Cardiac fibroblast (primary cell): ENCODE measurements around a stretch of chr16.

DNA sequence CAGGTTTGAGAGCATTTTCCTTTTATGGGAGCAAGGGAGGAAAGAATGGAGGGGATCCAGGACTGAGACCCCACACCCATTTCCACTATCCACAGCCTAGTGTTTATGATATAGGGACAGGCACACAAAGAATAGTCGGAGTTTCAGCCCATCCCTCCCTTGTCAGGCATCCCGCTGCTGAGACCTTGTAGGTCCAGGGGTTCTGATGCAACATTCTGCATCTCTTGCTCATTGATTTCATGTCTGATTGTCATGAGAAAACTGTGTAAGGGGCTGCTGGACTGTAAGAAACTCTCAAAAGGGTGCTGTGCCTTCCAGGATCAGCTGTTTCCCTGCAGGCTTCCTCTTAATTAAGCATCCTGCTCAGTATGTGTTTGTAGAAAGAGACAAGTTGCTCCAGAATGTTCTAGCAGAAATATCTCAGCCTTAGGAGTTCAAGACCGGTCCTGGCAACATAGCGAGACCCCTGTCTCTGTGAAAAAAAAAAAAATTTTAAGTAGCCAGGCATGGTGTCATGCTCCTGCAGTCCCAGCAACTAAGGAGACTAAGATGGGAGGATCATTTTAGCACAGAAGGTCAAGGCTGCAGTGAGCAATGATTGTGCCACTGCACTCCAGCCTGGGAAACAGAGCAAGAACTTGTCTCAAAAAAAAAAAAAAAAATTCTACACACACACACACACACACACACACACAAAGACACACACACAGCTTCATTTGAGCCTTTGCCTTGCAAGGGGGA, 5.2 kb upstream of the POLR3E start:
- RRBS = no CpG with 5 or more reads among the region's 4 CpGs

DNA sequence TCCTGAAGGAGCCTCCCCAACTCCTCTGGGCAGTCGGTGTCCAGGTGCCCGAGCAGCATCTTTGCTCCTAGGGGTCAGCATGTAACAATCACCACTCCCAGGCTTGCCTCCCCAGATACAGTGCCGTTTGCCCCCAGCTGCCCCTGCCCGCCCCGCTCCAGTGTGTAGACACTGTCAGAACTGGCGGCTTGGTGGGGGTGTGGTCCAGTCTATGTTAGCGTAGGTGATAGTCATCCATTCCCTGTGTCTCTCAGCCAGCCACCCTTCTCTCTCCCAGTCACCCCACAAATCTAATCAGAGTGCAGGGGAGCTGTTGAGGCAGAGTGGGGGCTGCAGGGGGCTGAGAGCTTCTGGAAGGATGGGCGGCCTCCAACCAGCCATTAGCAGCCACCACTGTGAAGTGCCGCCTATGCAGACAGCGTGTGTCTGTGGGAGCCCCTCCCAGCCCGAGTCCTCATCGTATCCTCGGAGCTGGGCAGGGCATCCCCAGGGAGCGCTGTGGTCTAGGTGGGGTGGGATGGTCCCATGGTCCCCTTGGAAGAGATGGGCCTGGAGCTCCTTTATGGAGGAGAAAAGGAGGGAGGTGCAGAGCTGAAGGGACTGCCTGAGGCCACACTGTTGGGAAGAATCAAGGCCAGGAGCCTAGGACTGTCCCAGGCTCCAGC, 26.5 kb downstream of the POLR3E start:
- RRBS = no CpG with 5 or more reads among the region's 14 CpGs

GRCh38 chr16:22346233-22347082, 28.0 kb downstream of the CDR2 start:
- RRBS = no CpG with 5 or more reads among the region's 12 CpGs

- RRBS = no CpG with 5 or more reads among the region's 47 CpGs
These were observed 23.6 kb downstream of the NPIPB5 start for GRCh38 chr16:22534045-22534976.

DNA sequence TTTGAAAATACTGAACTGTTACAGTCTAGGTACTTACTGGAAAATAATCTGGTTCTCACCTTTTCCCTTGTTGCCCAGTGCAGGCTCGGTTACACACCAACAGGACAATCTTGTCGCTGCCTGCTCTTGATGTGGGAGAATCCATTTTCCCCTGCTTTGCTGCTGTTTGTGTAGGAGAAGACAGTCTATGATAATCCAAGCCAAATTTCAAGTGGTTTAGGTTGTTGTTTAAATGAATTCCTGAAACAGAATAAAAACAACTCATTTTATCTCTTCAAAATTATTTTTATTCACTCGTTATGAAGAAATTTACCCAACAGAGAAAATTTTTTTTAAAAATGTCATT, 58.7 kb downstream of the USP31 start:
- RRBS = no CpG with 5 or more reads among the region's 3 CpGs

- RRBS = no CpG with 5 or more reads among the region's 5 CpGs
These were observed 28.1 kb downstream of the USP31 start for GRCh38 chr16:23121063-23121640.

DNA sequence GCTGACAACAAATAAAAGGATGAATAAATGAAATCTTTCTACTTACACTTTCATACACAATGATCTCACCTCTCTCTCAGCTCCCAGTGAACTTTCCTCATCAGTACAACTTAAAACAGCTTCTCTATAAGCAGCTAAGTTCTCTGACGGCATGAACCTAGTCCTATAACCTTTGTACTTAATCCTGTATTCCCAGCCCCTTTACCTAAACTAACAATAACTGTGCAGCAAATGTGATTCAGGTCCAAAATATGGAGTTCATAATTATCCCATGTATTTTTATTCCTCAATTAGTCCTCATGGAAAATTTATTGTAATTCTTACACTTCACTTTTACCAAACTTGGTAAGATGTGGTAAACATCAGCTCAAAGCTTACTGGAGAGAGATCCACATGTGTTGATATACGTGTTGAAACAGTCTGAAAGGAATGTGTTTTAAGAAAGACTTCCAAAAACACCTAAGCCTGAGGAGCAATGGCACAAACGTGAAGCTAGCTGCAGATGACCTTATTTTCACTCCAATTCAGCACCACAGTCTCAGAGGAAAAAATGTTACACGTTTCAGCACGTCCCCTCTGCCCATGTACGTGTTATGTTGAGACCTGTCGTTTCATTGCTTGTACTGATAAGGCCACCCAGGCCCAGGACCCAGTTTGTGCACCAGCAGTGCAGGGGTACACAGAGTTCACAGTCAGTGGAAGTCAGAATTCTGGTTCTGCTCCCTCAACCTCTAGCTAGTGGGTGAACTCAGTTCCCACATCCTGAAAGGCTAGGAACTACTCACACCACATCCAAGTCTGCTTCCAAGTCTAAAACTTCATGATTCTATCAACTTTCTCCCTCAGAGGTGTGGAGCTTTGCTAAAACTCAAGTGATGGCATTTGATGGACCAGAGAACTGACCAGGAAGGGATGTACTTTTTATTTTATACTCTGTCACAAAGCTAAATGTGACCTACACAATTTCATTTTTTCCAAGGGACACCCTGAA, 7.1 kb downstream of the USP31 start:
- RRBS = no CpG with 5 or more reads among the region's 7 CpGs

DNA sequence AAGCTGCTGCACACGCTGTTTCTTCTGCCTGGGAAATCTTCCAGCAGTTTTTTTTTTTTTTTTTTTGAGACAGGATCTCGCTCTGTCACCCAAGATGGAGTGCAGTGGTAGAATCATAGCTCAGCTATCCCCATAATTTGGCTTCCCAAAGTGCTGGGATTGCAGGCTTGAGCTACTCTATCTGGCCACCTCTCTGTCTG, 34.8 kb upstream of the SCNN1B start:
- RRBS = no CpG with 5 or more reads among the region's 2 CpGs

DNA sequence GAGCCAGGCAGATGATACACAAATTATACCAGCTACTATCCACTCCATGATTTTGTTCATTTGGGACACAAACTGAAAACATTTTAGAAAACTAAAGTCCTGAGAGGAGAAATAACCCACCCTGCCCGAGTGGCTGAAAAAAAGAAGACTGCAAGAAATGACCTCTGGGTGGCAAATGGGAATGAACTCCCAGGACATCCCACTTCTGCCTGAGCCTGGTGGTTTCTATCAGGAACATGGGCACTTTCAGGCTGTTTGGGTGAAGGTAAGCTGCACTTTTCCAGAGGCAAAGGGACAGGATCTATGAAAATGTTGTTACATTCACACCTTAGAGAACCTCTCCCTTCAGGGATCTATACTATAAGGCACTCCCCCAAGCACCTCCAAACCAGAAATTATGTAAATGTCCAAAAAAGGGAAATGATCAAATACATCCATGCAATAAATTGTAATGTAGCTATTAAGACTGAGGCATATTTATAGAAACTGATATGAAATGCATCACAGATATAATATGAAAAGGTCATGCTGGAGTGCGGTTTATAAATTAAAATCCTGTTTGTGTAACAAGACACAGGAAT, 23.2 kb upstream of the COG7 start:
- RRBS = no CpG with 5 or more reads among the region's 2 CpGs

DNA sequence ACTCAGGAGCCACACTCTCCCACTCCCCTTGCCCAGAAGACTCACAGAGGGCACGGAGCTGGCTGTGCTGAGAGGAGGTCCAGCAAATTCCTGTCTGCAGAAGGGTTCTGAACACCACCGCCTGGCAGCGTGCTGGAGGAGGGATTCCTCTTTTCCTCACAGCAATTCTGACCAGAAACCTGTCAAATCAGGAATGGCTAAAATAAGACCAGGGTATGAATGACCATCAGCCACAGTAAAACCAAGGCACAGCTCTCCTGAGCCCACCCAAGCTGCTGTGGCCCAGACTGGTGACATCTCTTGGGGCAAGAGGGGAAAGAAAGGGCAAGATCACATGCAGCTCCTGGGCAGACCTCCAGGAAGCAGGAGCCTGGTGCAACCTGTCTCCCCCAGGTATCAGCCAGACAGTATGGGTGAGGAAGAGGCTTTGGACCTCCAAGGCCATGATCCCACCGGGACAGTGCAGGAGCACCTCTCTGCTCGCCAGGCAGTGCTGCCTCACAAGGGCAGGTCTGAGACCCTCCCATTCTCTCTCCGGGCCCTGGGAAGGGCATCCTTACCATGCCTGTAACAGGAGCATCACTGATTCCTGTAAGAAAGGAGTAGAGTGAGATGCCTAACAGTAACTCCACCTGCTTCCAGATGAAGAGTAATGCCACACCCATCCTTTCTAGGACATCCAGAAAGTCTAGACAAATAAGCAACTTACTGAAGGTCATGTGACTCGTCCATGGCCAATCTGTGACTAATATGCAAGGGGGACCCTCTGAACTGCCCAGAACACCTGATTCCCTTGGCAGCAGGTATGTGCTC, 25.5 kb upstream of the COG7 start:
- RRBS = 96% methylated on average over 3 of the region's 7 CpGs

GRCh38 chr16:23479136-23480136, 26.4 kb upstream of the COG7 start:
- RRBS = no CpG with 5 or more reads among the region's 11 CpGs

DNA sequence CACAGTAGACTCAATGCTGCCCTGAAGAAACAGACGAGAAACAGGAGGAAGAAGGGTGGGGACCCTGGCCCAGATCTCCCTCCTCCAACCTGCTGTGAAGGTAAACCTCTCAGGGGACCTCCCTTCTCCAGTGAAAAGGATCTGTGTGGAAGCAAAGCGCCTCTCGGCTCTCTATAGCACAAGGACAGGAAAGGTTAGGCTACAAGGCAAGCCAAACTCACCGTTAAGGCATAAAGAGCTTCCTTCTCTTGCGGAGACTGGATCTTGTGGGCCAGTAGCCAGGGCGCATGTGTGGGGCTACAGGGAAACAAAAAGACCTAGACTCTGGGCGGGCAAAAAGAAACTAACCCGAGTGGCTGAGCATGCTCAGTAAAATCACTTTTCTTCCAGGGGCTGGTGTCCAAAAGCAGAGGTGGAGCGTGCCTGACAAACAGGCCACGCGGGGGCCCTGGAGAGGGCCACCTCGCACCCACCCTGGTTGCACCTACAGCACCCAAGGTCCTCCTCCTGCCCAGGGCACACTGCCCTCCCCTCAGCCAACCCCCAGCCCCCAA, 16.1 kb downstream of the GGA2 start:
- RRBS = no CpG with 5 or more reads among the region's 12 CpGs

GRCh38 chr16:23497129-23497956, 13.0 kb downstream of the GGA2 start:
- RRBS = no CpG with 5 or more reads among the region's 17 CpGs

DNA sequence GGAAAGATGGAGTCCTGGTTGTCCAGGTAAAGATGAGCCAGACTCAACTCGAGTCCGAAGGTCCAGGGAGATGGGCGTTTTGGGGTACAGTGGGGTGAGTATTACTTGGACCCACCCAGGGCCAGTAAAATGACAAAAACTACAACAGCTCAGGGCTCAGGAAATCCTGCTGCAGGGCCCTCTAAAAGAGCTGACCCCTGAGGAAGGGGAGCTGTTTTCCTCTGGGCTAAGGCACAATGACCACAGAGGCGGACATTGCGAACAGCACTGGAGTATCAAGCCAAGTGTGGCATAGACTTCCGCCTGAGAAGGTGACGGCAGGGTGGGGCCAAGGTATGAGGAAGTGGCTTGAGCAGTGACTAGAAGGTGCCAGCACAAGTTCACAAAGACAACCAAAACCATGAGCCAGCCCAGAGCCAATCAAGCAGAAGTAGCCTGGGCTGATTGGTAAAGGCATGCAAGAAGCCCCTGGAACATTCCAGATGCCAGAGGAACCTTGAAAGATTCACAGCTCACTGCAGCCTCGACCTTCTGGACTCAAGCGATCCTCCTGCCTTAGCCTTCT, 14.0 kb downstream of the ERN2 start:
- RRBS = no CpG with 5 or more reads among the region's 9 CpGs

DNA sequence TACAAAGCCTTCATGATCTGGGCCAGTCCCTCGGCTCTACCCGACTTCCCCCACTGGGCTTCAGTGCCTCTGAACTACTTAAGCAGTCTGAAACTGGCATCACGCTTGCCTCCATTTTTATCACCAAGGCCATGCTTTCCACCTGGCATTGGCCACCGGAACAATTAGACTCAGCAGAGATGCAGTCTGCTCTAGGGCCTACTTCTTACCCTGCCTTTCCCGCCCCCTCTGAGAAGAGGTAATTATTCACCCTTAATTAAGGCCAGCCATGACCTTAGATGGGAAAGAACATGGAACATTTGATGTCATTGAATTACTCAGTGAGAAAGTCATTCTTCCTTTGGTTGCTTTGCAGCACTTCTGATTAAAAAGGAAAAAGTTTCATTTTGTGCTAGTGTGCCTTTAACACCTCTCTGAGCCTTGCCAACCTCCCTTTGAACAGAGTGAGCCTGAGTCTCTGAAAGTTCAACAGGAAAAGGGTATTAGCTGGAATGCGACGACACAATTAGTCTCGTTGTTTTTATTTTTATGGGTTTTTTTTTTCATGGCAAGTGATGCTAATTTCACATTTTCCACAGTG, 60.9 kb upstream of the TNRC6A start:
- RRBS = no CpG with 5 or more reads among the region's 8 CpGs

GRCh38 chr16:24776699-24777185, 47.3 kb downstream of the TNRC6A start:
- RRBS = no CpG with 5 or more reads among the region's 9 CpGs

GRCh38 chr16:24794275-24794812, 51.4 kb upstream of the SLC5A11 start:
- RRBS = no CpG with 5 or more reads among the region's 5 CpGs

DNA sequence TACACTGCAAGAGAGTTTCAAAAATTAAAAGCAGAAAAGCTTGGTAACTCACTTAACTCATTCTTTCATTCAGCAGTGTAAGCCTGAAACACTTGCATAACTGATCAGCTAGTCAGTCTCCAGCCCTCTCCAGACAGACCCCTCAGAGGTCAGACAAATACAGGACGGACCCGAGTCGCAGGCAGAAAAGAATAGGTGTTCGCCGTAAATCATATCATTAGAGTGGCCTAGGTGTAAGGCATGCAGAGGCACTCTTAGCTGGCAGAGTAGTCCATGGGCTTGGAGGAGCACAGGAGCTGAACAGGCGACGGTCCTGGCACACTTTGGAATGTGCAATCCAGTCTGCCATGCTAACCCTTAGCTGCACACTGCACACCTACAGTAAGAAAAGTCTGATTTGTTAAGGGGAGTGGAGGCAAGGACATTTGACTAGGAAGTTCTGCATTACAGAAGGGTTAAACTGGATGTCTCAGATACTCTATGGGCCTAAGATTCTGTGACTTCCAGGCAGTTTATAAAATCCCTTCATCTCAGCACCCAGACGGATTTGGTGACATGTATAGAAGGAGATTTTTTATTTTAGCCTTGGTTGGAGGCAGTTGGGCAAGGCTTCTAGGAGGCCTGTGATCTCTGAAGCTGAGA, 34.8 kb upstream of the SLC5A11 start:
- RRBS = no CpG with 5 or more reads among the region's 8 CpGs

GRCh38 chr16:24994203-24994702, 20.9 kb downstream of the ARHGAP17 start:
- RRBS = no CpG with 5 or more reads among the region's 4 CpGs